Frontal cortex (tissue), 2 donors: ENCODE data around the gene PARVB.

DNA sequence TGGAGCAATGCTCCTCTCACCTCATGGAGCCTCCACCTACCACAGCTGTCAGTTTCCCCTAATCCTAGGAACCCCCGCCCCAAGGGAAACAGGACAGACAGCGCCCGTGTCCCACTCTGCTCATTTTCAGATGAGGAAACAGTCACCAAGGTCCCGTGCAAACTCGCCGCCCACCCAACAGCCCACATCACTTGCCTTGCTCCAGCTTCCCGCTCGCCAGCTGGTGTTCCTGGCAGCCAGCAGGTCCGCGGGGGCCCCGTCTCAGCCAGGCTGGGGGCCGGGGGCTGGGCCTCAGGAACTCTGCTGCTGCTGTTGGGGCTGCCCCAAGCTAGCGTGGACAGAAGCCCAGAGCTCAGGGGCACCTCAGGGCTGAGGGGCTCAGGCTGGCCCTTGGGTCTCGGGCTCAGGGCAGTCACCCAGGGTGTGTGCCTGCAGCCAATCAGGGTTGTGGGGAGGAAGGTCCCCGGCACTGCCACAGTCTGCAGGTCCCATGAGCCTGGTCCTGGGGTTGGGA is 65.4 kb downstream of the ARFGAP3 start:
- RAMPAGE, long total RNA: no peak

DNA sequence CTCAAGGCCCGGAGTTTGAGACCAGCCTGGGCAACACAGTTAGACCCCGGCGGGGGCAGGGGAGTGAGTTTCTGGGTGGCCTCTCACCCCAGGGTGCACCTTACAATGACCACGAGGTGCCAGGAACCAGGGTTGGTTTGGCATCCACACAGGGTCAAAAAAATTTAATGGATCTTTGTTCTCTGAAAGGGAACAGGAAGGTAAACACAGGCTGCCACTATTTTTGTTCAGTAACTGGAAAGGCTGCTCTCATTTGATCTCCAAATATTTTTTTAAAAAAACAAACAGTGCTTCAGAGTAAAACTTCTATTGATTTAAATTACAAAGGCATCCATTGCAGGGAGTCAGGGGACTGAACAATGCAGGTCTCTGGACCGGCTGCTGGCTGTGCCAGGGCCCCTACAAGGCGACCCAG is 52.0 kb downstream of the ARFGAP3 start:
- RAMPAGE, long total RNA: no peak

DNA sequence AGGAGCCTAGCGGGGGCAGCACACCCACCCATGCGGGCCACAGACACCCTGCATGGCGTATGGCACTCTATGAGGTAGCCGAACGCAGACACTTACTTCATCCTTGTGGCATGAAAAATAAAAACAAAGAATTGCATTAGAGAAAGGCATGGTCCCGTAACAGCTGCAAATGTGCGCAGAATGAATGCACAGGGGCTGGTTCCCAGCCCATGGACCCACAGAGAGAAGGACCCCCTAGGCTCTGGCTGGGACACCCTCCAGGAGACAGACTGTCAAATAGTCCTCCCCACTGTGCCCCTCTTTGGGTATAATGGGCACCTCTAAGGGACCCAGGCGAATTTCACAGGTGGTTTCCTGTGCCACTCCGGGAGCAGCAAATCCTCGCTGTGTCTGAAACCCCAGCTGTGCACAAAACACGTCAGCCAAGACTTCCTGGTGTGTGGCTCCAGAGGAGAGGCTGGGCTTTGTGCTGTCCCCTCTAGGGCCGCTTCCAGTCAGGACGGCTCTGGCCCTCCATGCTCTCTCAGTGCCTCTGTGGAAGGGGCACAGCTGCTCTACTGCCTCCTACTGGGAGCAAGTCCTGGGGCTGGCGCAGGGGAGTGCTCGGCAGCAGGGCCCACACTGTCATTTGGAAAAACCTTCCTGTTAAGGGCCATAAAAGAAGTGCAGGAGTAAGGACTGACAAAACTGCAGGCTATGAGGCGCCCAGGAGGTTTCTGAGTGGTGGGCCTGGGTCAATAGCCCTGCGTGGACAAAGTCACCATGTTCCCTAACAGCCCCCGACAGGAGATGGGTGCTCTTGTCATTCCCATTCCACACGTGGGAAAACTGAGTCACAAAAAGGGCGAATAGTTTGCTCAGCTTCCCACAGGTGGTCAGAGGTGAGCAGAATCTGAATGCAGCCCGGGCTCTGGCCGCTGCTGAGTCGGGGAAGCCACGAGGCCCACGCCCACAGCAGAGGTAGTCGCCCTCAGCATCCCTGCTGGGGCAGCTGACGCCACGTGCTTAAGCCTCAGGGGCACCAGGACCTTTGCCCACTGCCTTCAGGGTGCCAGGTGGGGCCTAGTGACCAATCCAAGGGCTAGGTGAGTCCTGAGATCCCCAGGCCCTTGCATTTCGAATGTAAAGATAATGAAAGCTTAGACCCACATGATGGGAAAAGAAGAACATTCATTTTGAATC is 23.8 kb upstream of the ARFGAP3 start:
- RAMPAGE, long total RNA: no peak

DNA sequence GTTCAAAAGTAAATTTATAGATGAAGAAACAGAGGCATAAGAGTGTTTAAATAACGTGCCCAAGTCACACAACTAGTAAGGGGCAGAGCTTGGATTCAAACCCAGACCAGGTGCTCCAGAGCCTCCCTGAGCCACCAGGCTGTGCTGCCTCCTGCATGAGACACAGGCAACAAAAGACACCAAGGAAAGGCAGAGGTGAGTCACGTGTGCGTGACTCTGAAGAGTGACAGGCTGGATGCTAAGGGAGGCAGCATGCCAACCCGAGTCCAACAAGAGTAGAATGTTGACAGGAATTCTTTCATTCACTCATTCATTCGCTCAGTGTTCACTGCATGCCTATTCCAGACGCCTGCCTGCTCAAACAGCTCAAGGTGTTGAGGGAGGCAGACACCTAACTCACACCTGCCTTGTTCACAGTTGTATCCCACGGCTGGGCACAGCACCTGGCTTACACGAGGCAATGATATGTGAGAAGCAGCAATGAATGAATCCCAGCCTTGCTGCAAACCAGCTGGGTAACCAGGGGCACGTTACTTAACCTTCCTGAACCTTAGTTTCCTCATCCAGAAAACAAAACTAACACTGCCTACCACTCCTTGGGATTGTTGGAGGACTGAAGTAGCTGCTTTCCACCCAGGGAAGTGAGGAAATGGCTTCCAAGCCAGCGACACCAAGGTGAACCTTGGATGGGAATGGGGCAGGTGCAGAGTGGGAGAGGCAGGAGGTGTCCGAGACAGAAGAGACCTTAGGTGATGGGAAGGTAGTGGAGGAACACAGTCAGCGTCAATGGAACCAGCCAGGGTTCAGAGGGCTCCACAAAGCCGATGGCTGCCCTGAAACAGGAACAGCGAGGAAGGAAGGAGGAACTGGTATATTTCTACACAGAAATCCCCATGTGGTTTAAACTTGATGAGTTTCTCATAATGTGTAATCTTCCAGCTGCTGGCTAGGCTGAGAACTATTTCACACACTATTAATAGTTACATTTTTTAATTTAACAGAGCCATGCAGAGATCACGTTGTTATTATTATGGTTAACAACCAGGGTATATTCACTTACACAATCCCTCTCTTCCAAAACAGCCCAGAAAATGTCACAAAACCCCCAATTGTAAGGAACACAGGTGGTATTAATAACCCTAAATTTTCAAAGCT is 74.0 kb upstream of the ARFGAP3 start:
- RAMPAGE, long total RNA: no peak

DNA sequence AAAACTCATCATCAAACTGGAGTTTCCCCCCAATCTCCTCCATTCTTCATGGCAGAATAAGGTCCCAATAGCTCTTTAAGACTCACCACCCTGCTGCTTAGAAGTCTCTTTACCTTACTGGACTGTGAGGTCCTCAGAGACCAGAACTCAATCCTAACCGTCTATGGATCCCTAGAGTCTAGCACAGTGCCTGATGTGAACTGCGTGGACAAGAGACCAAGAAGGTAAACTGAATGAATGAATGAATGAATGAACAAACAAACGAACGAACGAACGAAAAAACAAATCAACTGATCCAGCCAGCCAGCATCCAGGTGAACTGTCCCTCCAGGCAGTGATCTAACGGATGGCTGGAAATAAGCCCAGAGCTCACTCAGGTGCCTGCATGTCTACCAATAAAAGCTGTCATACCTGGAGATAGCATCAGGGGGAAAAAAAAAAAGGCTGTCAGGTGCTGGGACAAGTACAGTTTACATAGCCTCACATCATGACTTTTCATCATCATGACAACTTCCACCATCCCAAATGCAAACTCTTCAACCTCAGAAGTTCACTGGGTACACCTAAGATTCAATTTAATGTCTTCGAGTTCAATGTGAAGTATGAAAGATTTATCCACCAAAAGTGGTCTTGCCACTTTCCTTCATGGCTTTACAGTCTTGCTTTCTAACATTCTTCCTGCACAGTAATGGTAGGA is 59.8 kb downstream of the PACSIN2 start:
- RAMPAGE, long total RNA: no peak

- RAMPAGE, long total RNA: no peak
Measured at GRCh38 chr22:43007468-43008042, 7.4 kb downstream of the PACSIN2 start.

DNA sequence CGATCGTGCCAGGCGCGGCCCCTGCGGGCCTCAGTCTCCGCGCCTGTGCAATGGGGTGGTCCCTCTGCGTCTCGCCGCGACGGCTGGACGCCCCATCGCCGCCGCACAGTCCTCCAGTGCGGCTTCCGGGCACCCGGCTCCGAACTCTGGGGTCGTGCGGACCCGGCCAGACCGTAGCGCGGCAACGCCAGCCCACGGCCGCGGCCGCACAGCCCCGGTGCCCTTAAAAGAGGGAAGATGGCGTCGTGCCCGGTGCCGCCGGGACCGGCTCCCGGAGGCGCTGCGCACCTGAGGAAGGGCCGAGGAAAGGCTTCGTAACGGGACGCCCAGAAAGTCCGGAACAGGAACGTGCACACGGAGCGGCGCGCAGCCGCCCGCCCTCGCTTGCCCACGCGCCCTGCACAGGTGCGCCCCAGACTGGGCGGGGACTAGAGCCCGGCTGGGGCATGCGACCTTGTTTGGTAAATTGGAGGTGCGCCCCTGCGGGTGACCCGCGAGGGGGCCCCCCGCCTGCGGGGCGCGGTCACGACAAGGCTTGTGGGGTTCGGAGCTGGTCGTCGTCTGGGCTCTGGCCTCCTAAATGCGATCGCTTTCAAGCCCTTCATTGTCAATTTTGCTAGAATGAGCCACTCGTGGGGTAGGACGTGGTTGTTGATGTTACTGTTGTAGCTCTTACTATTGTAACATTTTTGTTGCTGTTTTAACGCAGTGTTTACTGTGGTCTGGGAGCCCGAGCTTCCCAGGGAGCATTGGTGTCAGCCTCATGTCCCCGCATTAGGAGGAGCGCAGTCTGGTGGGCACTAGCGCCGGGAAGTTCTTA is 676 bp downstream of the BIK start:
- RAMPAGE, long total RNA: no peak

GRCh38 chr22:43171438-43172191 is 15.3 kb downstream of the TTLL12 start:
- RAMPAGE, long total RNA: no peak

- RAMPAGE, long total RNA: no peak
Measured at GRCh38 chr22:43213855-43214336, 27.0 kb upstream of the TTLL12 start.

DNA sequence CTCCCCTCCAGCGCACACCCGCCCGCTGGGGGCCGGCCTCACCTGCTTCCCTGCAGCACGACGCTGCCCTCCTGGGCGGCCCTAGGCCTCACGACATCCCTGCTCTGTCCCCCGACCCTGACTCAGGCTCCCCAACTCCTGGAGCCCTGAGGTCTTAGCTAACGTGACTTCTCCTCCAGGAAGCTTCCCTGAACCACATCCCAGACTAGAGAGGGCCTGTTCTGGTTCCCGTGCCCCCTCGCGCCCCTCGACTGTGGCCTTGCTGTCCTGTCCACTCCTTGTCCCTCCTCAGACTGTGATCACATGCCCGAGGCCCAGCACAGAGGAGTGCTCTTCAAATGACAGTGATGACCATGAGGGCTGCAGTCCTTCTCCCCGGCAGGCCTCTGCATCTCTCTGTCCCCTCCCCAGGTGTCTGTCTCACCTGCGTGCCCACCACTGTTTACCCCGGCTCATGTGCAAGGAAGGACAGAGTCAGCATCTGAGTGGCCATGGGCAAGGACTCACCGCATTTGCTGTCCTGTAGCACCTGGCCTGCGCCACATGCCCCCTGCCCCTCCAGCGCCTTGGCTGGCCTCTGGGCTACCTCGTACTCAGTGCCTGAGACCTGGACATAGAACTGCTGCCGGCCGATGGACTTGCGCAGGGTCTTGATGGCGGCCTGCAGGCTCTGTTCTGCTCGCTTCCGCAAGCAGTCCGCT is 31.0 kb upstream of the TTLL12 start:
- RAMPAGE, long total RNA: no peak

- RAMPAGE, long total RNA: no peak
Measured at GRCh38 chr22:43233370-43234195, 46.6 kb upstream of the TTLL12 start.

- RAMPAGE, long total RNA: no peak
Measured at GRCh38 chr22:43260776-43261454, 74.0 kb upstream of the TTLL12 start.

GRCh38 chr22:43278256-43278540 is 65.0 kb downstream of the SCUBE1 start:
- RAMPAGE, long total RNA: no peak

DNA sequence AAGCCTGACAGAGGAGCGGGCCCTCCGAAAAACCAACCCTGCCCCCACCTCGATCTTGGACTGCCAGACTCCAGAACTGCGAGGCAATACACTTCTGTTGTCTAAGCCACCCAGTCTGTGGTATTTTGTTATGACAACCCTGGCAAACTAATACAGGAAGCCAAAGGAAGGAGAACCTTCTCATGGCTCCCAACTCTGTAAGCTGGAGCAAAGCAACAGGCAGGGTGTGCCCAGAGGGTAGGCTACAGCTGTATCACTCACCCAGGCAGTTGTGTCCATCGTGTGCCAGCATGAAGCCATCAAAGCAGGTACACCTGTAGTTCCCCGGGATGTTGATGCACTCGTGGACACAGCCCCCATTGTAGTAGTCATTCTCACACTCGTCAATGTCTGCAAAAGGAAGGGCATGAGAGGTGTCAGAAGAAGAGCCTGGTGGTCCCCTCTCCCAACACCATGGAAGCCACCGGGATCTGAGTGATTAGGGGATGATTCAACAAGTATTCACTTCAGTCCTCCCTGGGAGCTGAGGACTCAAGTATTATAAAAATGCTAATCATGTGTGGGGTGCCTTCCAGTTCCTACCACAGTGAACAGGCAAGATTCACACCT is 23.4 kb downstream of the SCUBE1 start:
- RAMPAGE, long total RNA: no peak

GRCh38 chr22:43998793-43999439 is 25.2 kb upstream of the PARVB start:
- RAMPAGE, long total RNA: no peak

GRCh38 chr22:44023831-44024947 is at the start of gene PARVB:
TSS of gene PARVB (plus strand) at chr22:44024302.
- RAMPAGE, long total RNA: no peak

DNA sequence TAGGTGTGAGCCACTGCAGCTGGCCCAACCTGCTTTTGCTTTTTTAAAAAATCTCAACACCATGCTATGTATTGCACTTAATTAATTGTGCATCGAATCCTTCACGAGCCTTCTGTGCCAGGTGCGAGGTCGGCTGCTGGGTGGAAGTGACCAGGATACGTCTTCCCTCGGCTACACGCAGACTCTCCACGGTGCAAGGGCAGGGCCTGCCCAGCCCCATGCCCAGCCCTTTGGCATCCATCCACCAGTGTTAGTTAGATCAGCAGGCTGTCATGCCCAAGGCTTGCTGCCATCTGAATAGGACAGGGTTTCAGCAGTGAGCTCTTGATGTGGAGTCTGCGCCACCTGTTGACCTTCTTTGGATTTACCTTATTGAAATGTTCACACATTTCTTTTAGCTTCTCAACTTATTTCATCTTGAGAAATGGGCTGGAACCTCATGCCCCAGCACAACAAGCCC is 61.5 kb downstream of the PARVB start:
- RAMPAGE, long total RNA: no peak

DNA sequence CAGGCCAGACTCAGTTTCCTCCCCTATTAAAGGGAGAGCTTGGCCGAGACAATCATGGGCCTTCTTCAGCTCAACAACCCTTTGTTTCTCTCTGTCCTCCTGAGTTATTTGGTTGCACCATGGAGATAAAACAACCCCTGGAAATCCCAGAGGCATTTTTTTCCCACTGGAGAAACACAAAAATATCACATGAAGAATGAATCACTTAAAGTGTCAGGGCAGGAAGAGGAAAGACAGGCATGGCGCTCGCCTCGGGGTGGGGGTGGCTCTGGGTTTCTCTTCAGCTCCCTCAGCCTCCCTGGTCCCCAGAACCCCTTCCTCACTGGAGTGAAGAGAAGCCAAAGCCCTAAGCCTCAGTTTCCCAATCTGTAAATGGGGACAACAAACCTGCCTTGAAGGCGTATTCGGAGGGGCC is 973 bp downstream of the SHISAL1 start:
- RAMPAGE, long total RNA: no peak

GRCh38 chr22:44317010-44317360 is 4.2 kb upstream of the SHISAL1 start:
- RAMPAGE, long total RNA: no peak

- RAMPAGE, long total RNA: no peak
Measured at GRCh38 chr22:44526621-44527022, 28.6 kb upstream of the RTL6 start.